Natural killer cell (primary cell): ENCODE measurements around a stretch of chr9.

DNA sequence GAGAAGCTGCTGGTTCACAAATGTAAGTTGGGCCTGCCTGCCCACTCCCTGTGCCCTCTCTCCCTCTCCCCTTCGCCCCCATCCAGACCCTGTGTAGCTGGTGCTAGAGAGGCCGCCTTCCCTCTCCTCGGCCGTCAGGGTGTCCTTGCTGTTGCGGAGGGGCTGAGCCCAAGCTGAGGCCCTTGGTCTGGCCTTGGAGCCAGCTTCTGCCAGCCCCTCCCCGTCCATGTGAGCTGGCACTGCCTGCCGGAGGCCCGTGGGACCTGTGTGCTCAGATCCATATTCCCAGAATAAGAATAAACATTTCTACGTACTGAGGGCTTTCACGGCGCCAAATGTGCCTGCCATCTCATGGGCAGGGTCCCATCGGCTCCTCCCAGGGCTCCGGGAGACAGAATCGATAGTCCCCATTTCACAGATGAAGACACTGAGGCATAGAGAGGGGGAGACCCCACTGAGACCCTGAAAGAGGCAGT lies 131.5 kb downstream of the RGS3 start:
- PRO-cap = no peak

DNA sequence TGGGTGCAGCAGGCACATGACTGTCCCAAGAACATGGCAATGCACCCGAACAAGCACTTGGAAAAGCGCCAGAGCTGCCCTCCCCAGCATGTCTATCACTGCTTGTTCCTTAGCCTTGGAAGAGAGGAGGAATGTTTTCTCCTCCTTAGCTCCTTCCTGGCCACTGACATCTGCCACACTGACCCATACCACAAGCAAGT lies 157.8 kb upstream of the ZNF618 start:
- PRO-cap = no peak

GRCh38 chr9:113933091-113933602 lies 57.0 kb downstream of the ZNF618 start:
- PRO-cap = no peak

DNA sequence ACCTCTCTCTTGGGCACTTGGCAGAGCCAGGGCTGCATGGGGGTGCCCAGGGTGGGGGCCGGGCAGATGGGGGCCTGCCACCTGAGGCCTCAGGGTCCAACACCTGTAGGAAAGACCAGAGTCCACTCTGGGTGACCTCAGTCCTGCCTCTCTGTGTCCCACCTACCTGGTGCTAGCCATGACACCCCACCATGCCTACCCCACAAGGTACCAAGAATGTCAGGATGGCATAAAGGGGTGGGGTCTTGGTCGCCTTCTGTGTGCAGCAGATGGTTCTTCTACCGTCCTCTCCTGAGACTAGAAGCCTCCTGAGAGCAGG lies 6.6 kb downstream of the KIF12 start:
- PRO-cap = no peak

DNA sequence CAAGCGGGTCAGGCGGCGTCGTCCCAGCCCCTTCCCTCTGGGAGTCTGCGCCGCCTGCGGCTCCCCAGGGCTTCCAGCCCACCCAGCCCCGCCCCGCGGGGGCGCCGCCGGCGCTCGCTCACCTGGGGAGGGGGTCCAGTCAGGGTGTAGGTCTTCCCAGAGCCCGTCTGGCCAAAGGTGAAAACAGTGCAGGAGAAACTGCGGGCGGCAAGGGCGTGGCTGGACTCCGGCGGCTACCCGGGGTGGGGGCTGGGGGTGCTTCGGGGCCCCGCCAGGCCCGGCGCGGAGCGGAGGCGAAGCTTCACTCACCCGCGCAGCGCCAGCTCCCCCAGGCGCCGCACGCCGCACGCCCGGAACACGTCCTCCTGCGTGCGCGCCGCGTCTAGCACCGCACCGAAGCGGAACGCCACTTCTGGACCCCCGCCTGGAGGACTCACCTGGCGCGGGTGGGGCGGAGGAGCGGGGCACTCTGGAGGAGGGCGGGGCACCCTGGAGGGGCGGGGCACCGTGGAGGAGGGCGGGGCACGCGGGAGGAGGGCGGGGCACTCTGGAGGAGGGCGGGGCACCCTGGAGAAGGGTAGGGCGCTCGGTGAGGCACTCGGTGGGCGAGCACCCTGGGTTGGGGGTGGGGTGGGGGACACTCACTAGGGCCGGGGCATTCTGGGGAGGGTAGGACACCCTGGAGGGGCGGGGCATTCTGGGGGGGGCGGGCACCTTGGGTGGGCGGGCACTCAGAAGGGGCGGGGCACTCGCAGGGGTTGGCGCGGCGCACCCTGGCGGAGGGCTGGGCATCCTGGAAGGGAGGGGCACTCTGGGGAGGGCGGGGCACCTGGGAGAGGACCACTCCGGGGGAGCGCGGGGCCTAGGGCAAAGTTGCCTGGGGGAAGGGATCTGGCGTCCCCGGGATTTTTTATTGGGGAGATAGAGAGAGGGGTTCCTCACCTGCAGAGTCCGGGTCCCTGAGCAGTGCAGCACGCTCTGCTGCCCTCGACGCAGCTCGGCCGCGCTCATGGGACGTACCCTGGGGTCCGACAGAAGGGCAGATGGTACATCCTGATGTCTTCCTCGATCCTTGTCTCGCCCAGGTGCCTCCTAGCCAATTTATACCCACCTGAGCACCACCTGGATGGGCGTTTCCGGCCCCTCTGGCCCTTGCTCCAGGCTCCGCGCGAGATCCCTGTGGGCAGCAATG lies 703 bp downstream of the KIF12 start:
- PRO-cap = no peak

DNA sequence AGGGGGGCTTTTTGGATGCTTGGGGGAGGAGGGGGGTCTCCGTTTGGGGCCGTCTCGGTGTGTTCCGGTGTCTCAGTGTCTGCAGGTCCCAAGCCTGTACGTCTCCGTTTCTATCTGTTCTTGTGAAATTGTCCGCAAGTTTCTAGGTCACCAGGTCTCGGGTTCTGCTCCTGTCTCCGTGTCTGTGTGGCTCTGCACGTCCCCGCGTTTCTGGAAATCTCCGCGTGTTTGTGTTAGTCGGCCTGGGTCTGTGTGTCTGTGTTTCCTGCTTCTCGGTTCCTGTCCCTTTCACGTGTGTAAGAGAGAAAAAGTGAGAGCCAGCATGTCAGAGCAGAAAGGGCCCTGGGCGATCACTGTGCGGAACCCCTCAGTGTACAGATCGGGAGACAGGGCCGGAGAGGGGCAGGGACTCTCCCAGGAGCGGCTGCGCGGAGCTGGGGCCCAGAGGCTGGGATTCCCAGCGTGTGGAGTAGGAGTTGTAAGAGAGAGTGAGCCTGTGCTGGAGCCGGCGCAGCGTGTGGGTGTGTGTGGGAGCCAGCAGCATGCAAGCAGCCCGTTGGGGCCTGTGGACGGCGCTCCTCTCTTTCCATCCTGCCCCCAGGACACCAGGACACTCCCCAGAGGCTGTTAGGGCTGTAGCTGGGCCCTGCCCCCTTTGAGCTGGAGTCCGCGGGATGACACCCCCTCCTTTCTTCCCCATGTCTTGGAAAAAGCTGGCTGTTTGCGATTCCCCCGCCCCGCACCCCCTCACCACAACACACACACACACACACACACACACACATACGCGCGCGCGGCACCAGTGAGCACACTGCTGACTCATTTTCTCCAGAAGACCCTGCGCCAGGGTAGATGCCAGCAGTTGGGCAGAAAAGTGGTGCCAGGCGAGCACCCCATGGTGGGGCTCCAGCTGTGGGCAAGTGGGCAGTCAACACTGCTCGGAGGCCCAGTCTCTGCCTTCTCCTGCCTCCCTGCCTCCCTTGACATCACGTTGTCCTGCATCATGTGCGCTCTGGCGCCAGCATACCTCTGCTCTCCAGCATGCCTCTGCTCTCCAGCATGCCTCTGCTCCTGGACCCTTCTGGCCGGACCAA lies 1.3 kb downstream of the COL27A1 start:
- PRO-cap = no peak

GRCh38 chr9:114207017-114207932 lies 51.9 kb downstream of the COL27A1 start:
- PRO-cap = no peak

GRCh38 chr9:114257432-114257632 lies 65.6 kb upstream of the ORM1 start:
- PRO-cap = no peak

GRCh38 chr9:114332546-114332886 lies 2.8 kb downstream of the ORM2 start:
- PRO-cap = no peak

- PRO-cap = no peak
Measured at GRCh38 chr9:114361588-114362084, 26.1 kb downstream of the AKNA start.

GRCh38 chr9:114370739-114371315 lies 17.0 kb downstream of the AKNA start:
- PRO-cap = no peak

DNA sequence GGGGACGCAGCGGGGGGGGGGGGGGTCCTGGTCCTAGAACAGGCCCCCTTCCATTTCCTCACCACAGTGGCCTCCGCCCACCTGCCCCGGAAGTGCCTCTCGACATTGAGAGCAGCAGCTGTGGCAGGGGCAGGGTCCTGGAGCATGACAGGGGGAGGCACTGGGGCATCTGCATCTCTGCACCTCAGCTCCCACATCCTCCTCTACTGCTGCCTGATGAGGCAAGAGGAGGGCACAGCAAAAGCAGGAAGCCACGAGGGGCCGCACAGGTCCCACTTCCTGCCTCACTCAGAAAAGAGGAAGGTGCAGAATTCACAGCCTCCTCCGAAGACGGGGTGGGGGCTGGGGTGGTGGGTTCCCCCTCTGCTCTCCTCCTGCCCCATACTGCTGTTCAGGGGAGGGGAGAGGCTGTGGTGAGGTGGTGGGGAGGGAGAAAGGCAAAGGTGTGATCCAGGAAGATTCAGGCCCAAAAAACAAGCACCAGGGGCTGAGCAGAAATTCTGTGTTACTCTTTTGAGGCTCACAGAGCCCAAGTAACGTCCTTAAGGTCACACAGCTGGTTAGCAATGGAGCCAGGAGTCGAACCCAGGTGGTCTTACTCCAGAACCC lies 14.7 kb downstream of the AKNA start:
- PRO-cap = bidirectional peak, plus-strand start at position 145 of the sequence, minus-strand start at position 107 of the sequence; bidirectional peak, plus-strand start at position 277 of the sequence, minus-strand start at position 205 of the sequence

- PRO-cap = no peak
Measured at GRCh38 chr9:114396613-114397454, 9.1 kb upstream of the AKNA start.

GRCh38 chr9:114452061-114452619 lies 53.1 kb downstream of the WHRN start:
- PRO-cap = no peak

DNA sequence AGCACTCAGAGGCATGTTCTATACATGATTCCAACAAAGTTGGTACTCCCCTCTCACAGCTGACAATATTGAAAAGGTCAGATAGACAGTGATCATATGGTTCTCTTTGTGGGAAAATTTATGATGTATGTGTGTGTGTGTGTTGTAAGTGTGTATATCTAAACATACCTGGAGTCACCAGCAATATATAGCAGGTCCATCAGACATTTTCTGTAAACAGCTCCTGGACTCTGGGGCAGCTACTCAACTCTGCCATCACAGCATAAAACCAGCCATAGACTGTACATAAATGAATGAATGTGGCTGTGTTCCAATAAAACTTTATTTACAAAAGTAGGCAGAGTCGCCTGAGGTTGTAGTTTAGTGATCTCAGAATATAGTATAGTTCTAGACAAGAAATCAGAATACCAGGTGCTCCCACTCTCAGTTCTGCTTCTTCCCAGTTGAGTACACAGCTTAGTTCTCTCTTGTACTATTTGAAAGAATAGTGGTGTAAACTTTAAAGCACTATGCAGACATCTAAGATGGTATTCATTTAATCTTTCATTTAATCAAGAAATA lies 37.3 kb downstream of the TNFSF8 start:
- PRO-cap = no peak

- PRO-cap = unidirectional peak, plus-strand start at chr9:114902980
Measured at GRCh38 chr9:114902542-114903493, 27.6 kb downstream of the TNFSF8 start.

GRCh38 chr9:115118892-115119483 lies 1.0 kb upstream of the TNC start:
- PRO-cap = no peak

GRCh38 chr9:115146454-115147056 lies 28.6 kb upstream of the TNC start:
- PRO-cap = no peak

DNA sequence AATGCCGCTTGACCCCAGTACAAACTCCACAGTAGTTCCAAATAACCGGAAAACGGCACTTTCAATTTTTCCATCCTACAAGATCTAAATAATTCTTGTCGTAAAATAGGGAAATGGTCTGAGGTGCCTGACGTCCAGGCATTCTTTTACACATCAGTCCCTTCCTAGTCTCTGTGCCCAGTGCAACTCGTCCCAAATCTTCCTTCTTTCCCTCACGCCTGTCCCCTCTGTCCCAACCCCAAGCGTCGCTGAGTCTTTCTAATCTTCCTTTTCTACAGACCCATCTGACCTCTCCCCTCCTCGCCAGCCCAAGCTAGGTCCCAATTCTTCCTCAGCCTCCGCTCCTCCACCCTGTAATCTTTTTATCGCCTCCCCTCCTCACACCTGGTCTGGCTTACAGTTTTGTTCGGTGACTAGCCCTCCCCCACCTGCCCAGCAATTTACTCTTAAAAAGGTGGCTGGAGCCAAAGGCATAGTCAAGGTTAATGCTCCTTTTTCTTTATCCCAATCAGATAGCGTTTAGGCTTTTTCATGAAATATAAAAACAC lies 356.9 kb upstream of the TNC start:
- PRO-cap = no peak

DNA sequence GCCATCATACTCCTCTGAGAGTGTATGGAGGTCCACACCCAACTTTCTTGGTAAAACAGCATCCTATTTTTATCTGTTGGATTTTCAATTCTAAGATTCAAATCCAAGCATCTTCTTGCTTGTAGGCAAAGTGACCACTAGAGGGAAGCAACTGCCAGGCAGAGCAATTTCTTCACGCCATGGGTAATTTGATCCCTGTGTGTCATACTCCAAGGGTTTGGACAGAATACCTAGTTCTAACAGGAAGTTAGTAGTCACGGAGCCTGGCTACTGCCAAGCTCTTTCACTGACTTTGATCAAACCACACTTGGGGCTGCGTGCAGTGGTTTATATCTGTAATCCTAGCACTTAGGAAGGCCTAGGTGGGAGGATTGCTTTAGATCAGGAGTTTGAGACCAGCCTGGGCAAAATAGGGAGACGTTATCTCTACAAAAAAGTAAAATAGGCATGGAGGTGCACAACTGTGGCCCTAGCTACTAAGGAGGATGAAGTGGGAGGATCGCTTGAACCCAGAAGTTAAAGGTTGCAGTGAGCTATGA lies 473.7 kb upstream of the TNC start:
- PRO-cap = no peak